NALM6 (cell line): ENCODE results near the genes SNORC and UGT1A7.

GRCh38 chr2:232548164-232548941 lies 2.0 kb downstream of the TIGD1 start:
- PRO-cap = no peak

DNA sequence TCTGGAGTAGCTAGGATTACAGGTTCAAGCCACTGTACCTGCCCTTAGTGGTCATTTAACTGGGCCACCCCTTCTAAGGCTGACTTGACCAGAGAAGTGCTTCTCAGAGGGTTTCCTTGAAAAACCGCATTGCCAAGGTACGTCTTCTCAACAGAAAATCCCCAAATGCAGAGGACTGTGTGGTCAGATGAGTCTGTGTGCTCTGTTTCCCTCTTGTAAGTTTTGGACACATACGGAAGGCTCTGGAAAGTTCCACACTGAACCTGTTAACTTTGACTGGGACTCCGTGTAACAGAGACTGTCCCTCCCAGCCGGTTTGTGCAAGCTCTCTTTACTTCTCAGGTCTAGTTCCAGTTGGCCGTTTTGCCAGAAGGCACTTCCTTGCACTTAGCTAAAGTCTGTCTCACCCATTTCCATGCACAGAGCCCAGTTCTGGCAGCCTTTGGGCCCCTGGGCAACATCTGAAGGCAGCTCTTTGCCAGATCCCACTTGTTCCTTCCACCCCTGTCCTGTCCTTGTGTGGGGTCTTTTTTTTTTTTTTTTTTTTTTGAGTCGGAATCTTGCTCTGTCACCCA lies 22.0 kb downstream of the EFHD1 start:
- PRO-cap = no peak

- PRO-cap = no peak
Observed at GRCh38 chr2:232662557-232663101, 29.2 kb downstream of the EFHD1 start.

DNA sequence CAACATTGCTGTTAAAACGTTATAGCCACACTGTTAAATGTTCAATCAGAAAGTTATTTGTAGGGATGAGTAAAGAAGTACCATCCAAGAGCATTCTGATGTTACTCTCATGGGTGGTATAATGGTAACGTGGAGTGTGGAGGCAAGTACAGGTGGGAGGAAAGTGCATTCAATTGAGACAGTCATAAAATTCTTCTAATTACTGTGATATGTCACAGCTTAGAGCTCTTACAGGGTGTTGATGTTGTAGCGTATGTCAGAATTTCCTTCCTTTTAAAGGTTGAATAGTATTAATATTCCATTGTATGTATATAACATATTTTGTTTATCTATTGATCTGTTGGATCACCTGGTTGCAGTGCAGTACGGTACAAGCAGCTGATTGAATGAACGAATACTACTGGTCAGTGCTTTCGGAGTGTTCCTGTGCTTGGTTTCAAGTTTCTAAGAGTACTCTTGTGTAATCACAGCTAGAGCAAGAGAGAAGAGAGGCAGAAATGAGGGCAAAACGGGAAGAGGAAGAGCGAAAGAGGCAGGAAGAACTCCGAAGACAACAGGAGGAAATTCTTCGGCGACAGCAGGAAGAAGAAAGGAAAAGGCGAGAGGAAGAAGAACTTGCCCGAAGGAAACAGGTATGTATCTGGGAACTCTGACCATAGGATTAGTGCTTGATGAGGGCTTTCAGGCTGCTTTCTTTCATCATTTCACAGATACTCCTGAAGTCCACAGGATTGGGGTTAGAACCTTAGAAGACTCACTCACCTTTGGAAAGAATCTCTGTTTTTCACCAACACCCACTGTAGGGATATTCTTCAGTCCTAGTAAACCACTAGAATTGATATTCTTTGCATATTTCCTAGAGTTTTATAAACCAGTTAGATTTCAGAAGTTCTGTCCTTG lies 40.3 kb upstream of the KCNJ13 start:
- PRO-cap = no peak

DNA sequence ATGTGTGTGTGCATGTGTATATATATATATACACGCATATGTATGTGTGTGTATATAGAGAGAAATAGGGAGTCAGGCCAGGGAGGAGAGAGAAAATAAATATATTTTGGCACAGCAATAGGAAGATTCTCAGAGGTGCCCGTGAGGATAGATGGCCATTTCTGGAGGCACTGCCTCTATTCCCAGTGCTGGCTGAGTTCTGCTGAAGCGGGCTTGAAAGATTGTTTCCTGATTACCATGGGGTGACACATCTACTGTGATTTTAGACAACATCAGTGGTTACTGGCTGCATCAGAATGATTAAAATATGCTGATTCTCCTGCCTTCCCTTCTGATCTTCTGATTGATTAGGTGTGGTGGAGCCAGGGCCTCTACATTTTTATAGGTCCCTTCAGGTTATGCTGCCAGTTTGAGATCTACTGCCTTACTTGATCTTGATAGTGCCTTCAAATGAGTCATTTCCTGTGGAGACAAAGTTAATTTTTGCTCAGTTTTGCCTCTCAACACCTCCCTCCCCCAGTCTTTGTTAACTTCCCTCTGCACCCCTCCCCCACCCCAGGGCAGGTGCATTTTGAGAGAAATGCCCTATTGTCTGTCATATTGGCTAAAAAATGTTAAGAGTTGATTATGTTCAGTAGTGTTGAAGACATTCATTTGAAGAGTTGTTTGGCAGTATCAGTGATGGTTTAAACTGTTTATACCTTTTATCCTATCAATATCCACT lies 31.6 kb upstream of the SNORC start:
- PRO-cap = no peak

DNA sequence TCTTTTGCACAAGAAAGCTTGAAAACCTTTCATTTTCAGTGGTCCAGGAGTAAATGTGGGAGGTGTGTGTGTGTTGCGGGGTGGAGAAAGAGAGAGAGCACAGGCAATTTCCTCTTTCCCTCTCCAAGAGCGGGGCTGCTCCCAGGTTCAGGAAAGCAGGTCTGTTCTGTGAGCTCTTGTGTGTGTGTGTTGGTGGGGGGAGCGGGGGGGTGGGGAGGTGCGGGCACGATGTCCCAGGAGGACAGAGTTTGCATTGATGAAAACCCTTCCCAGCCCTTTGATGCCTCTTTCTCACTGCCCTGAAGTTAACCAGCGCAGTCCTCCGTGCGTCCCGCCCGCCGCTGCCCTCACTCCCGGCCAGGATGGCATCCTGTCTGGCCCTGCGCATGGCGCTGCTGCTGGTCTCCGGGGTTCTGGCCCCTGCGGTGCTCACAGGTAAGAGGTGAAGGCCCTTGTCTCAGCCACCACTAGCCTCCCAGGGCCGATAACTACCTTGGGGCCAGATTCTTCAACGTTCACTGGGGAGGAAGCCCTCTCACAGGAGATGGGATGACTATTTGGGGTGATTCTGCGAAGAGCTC lies at the start of gene SNORC:
SNORC (plus strand) TSS at position 285 of the 581 bp plus-strand sequence.
- PRO-cap = no peak

GRCh38 chr2:232890817-232891678 lies 21.0 kb downstream of the SNORC start:
- PRO-cap = no peak

DNA sequence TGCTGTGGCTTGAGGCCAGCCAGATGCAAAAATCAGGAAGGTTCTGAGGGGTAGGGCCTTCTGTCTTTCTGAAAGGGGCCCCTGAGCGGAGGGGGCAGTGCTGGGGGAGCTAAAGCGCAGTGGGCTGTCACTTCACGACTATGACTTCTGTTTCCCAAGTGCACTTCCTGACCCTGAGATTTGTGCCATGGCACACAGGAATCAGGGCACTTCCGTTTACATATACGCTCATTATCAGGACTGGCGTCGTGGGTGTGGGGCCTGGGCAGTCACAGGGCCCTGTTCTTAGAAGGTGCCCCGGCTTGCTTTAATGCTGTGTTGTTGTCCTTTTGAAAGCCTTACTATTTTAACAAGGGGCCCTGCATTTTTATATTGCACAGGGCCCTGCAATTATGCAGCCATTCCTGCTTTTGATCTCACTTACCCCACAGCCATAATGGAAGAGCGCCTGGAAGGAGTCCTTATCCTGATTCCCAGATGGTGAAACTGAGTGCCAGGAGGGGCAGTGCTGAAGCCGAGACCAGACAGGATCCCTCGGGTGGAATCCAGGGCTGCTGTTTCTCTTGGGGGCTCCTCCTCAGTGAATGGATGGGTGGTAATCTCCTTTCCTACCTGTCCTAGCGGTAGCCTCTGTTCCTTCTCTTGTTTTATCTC lies 554 bp downstream of the NGEF start:
- PRO-cap = no peak

- PRO-cap = bidirectional peak, plus-strand start at chr2:233076271, minus-strand start at chr2:233076090
Observed at GRCh38 chr2:233075937-233076385, 15.8 kb downstream of the INPP5D start.

DNA sequence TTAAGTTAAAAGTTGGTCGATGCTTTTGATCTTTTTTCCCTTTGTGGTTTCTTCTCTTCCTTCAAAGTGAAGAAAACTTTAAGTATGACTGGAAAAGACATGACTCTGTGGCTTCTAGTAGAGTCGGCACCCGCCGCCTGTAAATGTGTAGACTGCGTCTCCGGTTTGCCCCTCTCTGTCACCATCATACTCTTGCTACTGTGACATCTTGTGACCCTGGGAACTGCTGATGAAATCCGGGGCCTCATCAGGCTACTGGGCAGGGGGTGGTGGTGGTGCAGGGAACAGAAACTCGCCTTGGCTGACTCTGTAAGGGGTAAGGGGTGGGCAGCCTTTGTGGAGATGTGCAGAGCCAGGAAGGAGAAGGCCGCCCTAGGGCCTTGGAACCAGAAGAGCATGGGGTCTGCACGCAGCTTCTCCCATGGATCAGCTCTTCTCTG lies 21.2 kb downstream of the INPP5D start:
- PRO-cap = no peak

DNA sequence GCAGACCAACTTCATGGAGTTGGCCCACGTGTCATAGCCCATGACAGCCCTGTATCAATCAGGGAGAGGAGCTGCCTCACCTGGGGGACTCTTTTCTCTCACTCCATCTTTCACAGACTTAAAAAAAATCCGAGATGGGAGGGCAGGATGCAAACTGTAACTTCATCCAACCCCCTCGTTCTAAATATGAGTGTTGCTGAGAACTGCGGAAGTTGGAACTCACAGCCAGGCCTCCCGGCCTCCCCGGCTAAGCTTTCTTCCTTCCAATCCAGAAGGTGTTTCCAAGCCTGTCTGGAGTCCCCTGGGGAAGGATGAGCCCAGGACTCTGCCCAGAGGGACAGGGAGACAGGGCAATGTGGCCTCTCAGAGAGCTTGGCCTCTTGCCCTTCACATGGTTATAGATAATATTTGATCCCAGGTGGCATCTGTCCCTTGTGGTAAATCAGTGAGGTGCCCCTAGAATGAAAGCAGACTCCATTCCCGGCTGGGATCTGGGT lies 22.5 kb downstream of the INPP5D start:
- PRO-cap = no peak

GRCh38 chr2:233121895-233122422 lies 61.8 kb downstream of the INPP5D start:
- PRO-cap = no peak

- PRO-cap = no peak
Observed at GRCh38 chr2:233152214-233153607, 92.6 kb downstream of the INPP5D start.

- PRO-cap = no peak
Observed at GRCh38 chr2:233166169-233166516, 85.3 kb upstream of the ATG16L1 start.

DNA sequence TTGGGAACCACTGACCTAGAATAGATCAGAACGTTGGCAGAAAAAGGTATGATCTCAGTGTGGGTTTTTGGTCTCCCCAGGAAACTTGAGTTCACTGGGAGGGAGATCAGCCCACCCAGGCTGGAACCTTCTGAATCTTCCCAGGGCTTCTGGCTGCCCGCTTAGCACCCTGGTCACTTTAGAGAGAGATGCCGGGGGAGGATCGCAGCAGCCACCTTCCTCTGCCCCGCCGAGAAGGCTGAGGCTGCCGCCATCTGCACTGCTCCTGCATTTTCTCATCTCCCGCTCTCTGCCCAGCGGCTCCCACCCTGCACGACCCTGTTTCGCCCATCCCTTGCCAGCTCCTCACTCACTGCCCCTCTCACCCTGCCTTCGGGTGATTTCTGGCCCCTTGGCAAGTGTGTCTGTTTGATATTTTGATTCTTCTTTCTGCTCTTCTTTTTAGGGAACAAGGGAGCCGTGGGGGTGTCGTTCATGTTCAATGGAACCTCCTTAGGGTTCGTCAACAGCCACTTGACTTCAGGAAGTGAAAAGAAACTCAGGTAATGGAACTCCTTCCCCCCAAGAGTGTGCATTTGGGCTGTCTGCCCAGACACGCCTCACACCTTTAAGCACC lies 82.5 kb upstream of the ATG16L1 start:
- PRO-cap = no peak

DNA sequence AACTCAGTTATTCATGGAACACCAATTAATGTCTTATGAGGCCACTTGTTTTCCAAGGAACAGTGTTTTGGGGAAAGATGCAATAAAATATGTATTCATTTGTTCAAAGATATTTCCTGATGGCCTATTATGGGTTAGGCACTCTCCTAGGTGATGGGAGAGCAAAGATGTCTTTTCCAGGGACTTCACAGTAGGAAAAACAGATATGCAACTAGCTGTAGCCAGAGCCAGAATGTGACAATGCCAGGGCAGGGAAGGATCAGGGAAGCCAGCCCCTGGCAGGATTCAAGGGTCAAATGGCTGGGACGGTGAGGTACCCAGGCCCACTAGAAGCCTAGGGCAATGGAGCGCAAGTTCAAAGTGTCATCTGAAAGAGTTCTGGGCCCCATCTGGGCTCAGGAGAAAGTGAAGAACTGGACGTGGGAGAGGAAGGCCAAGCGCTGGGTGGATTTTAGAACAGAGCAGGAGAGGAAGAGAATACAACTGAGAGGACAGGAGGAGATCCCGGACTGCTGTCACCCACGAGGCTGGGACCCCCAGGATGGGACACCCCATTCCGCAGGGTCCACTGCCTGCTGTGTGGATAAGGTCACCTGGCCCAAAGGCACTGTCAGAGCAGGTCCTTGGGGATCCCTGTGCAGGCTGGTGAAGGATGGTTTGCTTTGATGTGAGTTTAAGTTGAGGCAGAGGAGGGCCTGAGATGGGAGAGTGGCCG lies 79.7 kb upstream of the ATG16L1 start:
- PRO-cap = no peak

DNA sequence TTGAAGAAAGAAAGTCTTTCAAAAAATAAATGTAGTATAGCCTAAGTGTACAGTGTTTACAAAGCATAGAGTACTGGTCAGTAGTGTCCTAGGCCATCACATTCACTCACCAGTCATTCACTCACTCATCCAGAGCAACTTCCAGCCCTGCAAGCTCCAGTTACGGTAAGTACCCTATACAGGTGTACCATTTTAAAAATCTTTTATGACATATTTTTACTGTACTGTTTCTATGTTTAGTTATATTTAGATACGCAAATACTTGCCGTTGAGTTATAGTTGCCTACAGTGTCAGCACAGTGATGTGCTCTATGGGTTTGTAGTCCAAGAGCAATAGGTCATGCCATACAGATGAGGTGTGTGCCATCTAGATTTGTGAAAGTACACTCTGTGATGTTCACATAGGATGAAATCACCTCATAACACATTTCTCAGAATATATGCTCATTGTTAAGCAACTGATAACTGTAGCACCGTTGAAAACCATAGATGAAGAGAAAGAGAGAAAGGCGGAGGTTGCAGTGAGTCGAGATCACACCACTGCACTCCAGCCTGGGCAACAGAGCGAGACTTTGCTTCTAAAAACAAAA lies 9.3 kb downstream of the DGKD start:
- PRO-cap = unidirectional peak, minus-strand start at position 491 of the sequence

- PRO-cap = no peak
Observed at GRCh38 chr2:233419903-233420239, 65.6 kb downstream of the DGKD start.

GRCh38 chr2:233681633-233682015 lies at the start of gene UGT1A7:
TSS of gene UGT1A7 (plus strand) at chr2:233681901.
- PRO-cap = no peak

GRCh38 chr2:233756536-233757296 lies 3.4 kb upstream of the UGT1A1 start:
- PRO-cap = no peak